Renal cortical epithelial cell (primary cell): ENCODE results near the genes ARRDC2 and IFI30.

DNA sequence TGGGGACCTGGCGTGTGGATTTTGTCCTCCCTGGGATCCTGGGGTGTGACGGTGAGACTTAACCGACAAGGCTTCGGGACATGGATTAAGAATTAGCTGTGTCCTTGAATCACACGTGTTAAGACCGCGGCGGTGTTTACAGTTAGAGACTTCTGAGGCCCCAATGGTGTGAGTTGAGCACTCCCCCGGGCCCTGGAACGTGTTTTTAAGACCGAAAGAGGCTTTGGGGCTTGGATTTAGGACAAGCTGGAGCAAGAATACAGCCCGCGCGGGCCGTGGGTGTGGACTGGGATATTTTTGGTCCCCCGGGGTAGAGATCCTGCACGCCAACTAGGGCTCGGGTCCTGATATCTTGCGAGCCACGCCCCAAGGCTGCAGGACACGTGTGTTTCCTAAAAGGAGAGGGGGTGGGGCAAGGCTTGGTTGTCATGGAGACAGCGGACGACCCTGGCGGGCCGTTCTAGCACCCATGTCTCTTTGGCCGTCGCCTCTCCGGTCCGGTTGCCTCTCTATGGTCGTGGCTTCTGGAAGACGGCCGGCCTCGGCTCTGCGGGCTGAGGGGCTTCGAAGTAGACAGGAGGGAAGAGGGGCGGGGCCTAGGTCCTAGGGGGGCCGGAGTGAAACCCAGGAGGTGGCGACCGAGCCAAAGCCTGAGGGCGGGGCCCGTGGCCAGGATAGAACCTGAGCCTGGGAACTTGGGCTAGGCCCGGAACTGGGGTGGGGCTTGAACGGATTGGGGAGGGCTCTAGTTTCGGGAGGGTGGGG, 1.0 kb upstream of the SLC27A1 start:
- RRBS: under 1% methylated on average over 9 of the region's 44 CpGs

GRCh38 chr19:17483926-17484539, 13.7 kb downstream of the SLC27A1 start:
- RRBS: no CpG with 5 or more reads among the region's 6 CpGs

DNA sequence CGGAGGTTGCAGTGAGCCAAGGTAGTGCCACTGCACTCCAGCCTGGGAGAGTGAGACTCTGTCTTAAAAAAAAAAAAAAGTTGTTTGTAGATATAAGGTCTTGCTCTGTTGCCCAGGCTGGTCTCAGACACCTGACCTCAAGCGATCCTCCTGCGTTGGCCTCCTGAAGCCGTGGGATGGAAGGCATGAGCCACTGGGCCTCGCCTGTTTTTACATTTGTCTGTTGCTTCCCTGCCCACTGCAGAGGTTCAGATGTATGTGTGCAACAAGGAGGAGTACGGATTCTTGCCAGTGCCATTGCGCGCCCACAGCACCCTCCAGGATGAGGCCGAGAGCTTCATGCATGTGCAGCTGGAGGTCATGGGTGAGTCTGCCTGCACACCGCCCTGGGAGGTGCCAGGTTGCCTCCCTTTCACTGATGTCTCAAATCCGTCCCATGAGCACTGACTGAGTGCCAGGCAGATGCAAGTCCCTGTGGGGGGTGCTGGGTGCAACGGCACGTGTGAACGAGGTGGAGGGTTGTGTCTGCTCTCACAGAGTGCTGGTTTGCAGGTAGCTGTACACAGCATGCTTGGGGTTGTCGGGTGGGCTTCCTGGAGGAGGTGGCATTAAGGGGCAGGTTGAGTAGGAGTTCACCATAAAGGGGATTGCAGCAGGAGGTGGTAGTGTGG, 16.9 kb downstream of the COLGALT1 start:
- RRBS: no CpG with 5 or more reads among the region's 15 CpGs

- RRBS: 40% methylated on average over 2 of the region's 16 CpGs
These were observed 24.4 kb downstream of the COLGALT1 start for GRCh38 chr19:17579668-17580379.

- RRBS: no CpG with 5 or more reads among the region's 31 CpGs
These were observed 1.5 kb downstream of the UNC13A start for GRCh38 chr19:17686628-17687077.

- RRBS: 1% methylated on average over 22 of the region's 55 CpGs
These were observed 571 bp downstream of the MAP1S start for GRCh38 chr19:17719647-17720454.

GRCh38 chr19:17762339-17763235, 11.3 kb downstream of the FCHO1 start:
- RRBS: no CpG with 5 or more reads among the region's 20 CpGs

DNA sequence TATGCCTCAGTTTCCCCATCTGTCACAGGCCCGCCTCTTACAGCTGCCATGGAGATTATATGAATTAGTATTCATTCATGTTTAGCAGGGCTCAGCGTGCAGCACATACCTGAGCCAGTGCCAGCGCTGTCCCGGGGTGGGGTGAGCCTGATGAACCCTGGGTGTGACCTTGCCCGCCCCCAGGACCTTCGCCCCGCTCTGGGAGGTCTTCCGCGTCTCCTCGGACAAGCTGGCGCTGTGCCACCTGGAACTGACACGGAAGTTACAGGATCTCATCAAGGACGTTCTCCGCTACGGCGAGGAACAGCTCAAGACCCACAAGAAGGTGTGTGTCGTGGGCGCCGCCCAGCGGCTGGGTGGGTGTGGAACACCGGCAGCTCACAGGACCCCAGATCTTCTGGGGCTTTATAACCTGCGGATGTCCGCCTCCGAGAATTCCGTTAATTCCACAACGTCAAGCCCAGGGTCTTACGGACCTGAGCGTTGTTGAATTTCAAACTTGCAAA, 15.3 kb downstream of the FCHO1 start:
- RRBS: no CpG with 5 or more reads among the region's 28 CpGs

DNA sequence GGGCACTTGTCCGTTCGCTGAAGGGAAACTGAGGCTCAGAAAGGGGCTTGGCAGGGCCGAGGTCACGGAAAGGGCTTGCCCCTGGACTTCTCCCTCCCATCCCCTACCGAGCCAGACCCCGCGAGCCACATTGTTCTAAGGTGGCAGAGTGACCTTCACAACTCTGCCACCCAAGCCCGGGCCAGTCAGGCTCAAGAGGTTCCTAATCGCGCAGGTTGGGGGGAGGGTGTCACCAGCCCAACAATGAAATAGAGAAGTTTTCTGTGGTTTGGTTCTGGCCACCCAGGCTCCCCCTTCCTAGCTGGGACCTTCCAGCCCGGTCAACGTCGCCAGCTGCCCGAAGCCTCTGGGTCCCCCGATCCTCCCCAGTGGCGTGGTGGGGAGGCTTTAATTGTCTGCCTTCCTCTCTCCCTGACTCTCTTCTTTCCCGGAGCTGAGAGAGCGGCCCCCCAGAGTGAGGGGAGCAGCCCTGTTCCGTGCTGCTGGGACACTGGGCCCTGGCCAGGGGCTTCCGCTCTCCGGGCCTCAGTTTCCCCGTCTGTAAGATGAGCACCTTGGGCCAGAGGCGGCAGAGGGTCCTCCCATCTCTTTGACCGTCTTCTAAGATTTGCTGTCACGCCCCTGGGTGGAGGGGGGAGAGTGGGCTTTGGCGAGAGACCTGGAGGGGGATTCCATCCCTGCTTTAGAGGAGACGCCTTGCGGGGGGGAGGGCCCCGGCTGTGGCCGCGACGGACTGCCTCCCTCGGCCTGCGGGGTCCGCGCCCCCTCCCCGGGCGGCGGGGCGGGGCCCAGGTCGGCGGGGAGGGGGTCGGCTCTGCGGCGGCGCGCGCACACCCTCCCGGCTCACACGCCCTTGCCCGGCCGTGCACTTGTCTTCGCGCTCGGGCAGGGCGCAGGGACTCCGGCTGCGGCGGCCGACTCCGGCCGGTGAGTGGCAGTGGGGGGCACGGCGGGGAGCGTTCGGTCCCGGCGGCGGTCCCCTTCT, 15.2 kb upstream of the KCNN1 start:
- RRBS: 2% methylated on average over 40 of the region's 69 CpGs

DNA sequence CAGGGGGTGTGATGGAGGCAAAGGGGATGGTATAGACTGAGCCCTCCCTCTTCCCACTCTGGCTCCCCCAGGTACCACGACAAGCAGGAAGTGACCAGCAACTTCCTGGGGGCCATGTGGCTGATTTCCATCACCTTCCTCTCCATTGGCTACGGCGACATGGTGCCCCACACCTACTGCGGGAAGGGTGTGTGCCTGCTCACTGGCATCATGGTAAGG, 18.2 kb downstream of the KCNN1 start:
- RRBS: no CpG with 5 or more reads among the region's 4 CpGs

GRCh38 chr19:18007572-18008691, at the start of gene ARRDC2:
Gene ARRDC2, plus strand, starts transcription at chr19:18008170.
- RRBS: 1% methylated on average over 41 of the region's 106 CpGs

GRCh38 chr19:18020038-18020763, 12.2 kb downstream of the ARRDC2 start:
- RRBS: 7% methylated on average over 3 of the region's 13 CpGs

DNA sequence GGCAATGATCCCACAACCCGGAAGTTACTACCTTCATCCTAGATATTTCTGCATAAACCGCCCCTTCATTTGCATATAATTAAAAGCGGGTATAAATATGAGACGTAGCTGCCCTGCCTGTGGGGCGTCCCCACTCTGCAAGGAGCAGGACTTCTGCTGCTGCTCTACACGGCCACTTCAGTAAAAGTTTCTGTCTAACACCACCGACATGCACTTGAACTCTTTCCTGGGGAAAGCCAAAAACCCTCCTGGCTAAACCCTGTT, 21.8 kb downstream of the IL12RB1 start:
- RRBS: no CpG with 5 or more reads among the region's 7 CpGs

DNA sequence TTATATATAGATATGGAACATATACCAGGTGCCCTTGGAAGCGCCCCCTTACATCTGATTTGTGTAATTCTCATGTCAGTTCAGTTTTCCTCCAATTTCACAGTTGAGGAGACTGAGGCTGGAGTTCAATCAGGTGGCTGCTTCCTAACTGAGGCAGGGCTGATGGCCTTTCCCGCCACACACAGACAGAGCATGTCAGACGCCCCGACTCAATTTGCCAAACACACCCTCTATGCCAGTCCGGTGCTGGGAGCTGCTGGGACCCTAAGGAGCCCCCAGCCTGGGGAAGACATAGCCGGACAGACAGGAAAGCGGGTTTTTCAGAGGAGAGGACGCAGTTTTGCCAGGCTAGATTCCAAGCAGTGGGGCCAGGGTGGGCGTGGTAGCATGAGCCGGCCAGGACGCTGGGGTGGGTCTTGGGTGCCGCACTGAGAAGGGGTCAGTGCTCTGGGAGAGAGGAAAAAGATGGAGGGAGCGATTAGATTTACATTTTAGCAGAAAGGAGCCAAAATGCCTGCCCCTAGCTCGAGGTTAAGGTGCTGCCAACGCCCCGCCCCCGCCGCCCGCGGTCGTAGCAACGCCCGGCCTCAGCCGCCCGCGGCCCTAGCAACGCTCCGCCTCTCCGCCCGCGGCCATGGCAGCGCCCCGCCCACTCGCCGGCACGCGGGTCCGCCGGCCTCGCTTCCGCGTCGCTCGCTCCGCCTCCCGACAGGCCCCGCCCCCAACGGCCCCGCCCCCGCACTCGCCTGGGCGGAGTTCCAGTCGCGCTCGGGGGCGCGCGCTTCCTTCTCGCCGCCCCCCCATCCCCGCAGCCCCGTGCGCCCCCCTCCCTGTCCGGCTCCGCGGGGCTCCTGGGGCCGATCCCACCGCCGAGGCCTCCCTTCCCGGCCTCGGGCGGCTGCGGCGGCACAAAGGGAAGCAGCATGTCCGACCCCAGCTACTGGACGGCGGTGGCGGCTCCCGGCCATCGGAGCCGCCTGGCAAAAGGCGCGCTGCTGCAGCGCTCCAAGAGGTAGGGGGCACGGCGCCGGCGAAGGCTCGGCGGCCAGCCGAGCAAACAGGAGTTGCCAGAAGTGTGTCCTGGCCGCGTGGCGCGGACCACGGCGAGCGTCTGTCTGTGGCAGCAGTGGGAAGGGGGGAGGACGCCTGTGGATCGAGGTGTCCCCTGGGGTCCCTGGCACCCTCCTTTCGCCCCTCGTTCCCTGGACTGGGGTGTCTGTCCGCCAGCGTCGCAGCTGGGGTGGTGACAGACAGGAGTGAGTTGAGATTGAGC, 20.1 kb downstream of the MAST3 start:
- RRBS: 4% methylated on average over 42 of the region's 105 CpGs

GRCh38 chr19:18119075-18120220, 21.9 kb downstream of the MAST3 start:
- RRBS: no CpG with 5 or more reads among the region's 28 CpGs

- RRBS: no CpG with 5 or more reads among the region's 13 CpGs
These were observed 7.4 kb upstream of the PIK3R2 start for GRCh38 chr19:18145649-18145938.

GRCh38 chr19:18173277-18174382, at the start of gene IFI30:
Gene IFI30, plus strand, starts transcription at chr19:18173813.
- RRBS: 2% methylated on average over 6 of the region's 60 CpGs

GRCh38 chr19:18179178-18179712, 5.6 kb downstream of the IFI30 start:
- RRBS: 92% methylated on average over 1 of the region's 17 CpGs

DNA sequence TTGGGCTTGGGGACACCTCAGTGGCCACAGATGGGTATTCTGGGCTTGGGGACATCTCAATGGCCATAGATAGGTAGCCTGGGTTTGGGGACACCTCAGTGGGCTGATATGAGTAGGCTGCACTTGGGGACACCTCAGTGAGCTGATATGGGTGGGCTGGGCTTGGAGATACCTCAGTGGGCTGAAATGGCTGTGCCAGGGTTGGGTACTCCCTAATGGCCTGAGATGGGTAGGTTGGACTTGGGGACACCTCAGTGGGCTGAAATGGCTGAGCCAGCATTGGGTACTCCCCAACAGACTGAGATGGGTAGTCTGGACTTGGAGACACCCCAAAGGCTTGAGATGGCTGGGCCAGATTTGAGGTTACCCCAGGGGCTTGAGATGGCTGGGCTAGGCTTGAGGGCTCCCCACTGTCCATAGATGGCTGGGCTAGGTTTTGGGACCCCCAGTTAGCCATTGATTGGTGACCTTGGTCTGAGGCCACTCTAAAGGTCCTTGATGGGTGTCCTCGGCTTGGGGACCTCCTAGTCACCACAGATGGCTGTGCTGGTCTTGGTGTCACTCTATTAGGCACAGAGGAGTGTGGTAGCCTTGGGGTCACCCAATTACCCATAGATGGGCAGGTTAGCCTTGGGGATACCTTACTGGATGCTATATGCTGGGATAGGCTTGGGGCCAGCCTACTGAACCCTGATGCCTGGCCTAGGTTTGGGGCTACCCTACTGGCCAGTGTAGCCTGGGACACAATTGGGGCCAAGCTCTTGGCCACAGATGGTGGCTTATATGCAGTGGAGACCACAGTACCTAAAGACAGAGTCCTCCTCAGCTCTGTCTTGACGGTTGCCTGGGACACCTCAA, 12.0 kb downstream of the IQCN start:
- RRBS: no CpG with 5 or more reads among the region's 2 CpGs

DNA sequence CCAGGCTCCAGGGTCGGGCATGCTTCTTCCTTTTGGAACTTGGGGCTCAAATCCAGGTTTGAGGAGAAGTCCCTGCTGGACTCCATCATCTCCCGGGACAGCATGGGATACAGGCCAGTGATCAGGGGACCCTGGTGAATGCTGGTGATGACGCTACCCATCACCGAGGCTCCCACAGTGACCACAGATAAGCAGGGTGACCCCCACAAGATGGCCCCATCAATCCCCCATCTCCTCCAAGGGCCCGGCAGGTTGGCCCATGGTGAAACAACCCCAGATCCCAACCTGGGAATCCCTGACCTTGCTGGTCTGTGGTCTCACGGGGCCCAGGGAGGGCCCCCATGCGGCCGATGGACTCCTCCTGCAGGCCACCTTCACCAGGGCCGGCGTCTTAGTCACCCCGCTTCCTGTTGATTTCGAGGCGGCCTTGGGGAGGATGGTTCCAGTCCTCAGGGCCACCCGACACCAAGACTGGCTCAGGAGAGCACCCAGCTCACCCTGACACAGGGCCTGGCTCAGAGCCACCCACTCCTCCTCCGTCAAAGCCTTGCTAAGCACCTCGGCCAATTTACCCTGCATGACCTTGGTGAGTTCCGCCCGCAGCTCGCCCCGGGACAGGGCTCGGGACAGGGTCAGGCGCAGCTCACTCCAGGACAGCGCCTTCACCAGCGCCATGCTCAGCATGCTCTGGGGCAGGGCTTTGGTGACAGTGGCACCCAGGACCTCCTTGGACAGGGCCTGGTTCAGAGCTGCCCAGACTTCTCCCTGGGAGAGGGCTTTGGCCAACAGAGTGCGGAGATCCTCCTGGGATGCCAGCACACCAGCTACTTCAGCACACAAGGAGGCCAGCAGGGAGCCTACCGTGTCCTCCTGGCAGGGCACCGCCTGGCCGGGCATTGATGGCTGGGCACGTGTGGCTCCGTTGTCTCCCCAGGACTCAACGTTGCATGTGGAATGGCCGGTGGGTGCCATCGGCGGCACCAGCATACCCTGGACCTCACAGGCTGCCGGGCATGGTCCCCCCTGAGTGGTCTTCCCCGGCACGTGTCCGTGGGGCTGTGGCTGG, 9.9 kb downstream of the IQCN start:
- RRBS: 62% methylated on average over 7 of the region's 38 CpGs